ENCODE measurements around the gene LRFN2.

DNA sequence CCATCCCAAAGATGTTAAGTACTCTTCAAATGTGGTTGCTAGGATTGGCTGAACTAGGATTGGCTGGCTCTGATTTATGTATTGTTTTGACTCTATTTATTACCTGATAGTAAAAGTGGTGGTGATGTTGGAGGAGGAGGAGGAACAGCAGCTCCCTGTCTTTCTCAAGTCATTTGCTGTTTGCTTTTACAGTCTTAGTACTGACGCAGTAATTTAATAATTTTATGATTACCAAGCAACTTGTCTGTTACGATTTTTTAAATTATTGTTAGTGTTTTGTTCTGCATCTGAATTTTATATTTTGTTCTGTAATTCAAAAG lies 73.7 kb upstream of the GLP1R start:
- PRO-cap, result no peak

DNA sequence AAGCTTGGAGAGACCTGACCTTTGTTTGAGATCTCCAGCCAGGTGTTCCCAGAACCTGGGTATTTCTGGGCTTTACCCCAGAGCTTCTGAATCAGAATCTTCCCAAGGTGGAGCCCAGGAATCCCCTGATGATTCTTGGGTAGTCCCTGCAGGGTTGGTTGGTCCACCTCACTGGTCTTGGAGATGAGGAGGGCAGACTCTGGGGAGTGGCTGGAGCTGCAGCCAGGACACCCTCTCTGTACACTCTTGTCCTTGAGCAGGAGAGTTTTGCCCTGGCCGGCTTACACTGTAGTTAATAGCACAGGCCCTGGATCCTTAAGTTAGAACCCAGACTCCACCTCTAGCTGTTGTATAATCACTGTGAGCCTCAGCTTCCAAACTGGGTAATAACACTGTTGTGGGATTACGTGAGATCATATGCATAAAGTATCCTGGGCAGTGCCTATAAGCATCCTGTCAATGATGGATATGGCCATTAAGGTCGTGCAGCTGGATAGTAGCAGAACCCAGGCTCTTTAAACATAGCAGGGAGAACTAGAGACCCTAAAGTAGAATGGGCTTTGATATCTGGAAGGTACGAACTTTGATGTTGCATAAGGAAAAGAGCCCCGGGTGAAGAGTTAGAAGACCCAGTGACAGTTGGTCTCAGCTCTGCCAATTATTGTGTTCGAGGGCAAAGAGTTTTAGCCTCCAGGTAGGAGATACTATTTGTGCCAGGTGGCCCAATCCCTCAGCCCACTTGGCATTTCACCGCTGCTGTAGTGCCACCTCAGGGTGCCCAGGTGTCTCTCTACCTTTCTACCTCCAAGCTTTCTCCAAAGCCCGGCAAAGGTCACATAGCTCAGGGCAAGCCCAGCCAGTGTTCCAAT lies 46.0 kb downstream of the KCNK5 start:
- PRO-cap, result no peak

GRCh38 chr6:39194518-39195017 lies 34.7 kb downstream of the KCNK5 start:
- PRO-cap, result no peak

- PRO-cap, result no peak
Measured at GRCh38 chr6:39206110-39206906, 23.0 kb downstream of the KCNK5 start.

GRCh38 chr6:39221595-39222787 lies 7.3 kb downstream of the KCNK5 start:
- PRO-cap, result no peak

DNA sequence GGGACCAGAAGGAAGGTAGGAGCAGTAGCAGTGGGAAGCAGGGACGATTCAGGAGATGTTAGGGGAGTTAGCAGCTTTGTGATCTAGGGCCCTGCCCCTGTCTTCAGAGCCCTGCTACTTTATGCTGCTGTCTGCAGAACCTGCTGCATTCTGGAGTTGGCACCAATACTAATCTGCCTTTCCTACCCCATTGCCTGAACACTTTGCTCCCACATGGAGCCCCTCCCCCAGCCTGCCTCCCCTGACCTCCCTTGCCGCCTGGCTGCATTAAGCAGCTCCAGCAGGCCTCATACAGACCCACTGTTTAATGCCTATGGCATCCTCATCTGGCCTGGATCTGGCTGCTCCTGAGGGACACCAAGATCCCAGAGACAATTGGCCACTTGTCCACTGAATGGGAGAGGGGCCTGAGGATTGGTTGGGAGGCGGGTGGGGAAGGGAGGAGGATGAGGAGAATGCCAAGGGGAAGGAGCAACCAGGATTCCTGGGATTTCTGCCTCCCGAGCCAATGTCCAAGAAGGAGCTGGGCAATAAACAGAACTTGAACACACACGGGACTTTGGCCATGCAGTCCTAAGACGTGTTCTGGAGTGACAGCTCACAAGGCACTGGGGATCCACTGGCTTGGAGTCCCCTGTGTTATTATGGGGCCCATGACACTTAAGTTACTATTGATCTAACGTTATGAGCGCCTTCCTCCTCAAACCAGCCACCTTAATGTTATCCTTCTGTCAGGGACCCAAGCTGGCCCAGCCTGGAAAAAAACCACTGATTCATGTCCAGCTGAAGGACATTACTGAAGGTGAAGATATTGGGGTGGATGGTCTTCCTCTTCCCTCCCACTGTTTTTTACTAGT lies 10.4 kb upstream of the KCNK5 start:
- PRO-cap, result no peak

DNA sequence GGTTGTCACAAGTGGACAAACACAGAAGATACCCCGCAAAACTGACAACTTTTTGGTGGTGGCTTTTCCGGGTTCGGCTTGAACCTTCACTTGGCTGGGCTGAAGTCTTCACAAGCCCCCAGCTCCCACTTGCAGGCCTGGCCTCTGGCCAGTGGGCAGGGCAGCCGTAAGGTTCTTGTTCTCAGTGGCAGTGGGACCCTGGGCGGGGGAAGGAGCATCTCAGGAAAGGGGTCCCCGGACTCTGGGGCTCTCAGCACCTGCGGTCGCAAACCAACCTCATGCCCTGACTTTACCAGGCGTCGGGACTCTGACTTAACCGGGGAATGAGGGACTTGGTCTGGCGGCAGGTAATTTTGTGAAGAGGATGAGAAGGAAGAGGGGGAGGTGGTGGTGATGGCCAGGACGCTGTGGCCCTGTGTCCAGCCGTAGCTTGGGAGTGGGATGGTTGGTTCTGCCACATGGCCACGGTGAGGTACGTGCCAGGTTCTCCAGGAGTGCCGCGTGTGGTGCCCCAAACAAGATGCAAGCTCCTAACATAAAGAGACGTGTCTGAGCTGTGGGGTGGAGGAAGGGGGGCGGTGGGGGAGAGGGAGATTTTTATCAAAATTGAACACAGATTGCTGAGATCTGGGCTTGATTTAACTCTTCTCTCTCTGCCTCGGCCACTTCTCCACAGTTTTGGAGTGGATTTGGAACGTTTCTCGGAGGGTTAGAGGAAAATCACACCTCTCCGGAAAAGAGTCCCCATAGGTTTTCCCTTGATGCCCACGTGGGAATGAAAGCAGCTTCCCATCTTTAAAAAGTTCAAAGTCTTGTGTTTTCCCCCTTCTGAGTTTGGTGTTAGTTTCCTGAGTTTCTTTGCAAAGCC lies 855 bp downstream of the DAAM2 start:
- PRO-cap, result no peak

DNA sequence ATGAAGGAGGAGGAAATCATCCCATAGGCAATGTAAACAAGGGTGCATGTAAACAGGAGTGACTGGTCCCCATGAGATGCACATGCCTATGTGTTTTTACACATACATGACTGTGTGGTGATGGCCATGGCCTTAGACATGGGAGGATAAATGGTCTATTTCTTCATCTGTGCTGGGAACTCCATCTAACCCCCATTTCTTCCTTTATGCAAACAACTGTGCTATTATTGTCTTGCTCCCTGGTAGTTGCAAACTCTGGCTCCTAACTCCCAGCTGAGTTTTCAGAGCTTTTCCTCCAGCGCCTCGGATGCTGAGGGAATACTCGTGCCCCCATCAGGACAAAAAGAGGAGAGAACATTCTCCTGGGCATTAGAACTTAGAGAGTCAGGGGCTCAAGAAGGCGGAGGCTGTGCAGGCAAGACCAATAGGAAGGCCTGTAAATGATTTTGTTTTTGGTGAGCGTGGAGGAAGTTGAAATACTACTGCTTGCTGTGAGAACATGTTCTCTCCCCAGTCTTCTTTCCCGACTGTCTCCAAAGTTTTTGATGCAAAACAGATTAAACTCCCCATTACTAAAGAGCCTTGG lies 2.1 kb downstream of the DAAM2 start:
- PRO-cap, result no peak

DNA sequence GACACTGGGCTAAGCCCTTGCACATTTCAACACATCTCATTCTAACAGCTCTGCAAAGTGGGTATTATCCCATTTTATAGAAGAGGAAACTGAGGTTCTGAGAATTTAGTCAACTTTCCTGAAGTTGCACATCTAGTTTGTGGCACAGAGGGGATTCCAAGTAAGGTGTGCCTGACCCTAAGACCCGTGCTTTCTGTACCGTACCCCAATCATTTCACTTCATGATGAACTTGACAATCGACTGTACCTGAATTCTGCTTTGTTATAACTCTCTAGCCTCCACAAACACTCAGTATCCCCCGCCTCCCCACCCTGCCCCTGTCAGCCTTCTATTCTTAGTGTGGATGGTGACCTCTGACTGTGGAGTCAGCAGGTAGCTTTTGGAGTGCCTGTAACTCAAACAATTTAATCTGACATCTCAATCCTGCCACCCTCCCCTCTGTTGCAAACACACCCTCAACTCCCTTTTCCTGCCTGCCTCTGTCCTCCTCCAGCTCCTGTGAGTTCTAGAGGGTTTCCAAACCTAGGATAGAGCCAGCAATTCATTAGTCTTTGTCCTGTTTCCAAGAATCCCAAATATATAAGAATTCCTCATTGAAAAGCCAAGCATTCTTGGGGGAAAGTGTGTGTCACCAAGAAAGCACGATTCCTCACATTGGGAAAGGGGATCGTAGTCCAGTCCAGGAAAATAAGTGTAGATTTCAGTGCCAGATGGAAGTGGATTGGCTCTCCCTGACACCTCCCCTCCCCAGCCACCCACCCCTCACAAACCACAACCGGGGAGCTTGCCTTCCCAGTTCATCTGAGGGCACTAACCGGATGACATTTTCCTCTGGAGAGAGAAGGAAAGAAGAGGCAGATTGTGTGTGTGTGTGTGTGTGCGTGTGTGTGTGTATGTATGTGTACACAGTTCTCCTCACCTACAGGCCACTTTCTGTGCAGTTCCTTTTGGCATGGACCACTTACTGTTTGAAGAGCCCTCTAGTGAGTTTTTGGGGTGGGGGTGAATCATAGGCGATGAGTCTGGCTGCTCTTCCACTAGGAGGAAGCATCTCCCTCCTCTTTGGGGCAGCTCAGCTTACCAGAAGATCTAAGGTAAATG lies 20.5 kb downstream of the DAAM2 start:
- PRO-cap, result no peak

- PRO-cap, result no peak
Measured at GRCh38 chr6:39819740-39820303, 27.6 kb downstream of the DAAM2 start.

- PRO-cap, result no peak
Measured at GRCh38 chr6:40523697-40524224, 63.4 kb downstream of the LRFN2 start.

DNA sequence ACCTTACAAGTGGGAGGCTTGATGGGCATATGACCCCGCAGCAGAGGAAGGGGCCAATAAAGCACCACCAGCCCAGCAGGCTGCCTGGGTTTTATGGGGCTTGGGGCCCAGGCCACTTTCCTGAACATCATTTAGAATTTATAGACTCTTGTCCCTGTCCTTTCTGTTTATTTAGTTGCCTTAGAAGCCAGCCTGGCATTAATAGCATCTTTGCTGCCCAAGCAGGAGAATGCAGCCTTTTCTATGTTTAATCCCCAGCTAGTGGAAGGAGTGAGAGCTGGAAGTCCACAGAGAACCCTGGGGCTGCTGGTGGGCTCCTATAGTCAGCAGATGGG lies 14.7 kb downstream of the LRFN2 start:
- PRO-cap, result no peak

- PRO-cap, result unidirectional peak, minus-strand start at chr6:40587947
Measured at GRCh38 chr6:40586853-40588223, at the start of gene LRFN2. LRFN2 (minus strand) TSS chr6:40587364.

- PRO-cap, result no peak
Measured at GRCh38 chr6:40640402-40640912, 53.3 kb upstream of the LRFN2 start.

DNA sequence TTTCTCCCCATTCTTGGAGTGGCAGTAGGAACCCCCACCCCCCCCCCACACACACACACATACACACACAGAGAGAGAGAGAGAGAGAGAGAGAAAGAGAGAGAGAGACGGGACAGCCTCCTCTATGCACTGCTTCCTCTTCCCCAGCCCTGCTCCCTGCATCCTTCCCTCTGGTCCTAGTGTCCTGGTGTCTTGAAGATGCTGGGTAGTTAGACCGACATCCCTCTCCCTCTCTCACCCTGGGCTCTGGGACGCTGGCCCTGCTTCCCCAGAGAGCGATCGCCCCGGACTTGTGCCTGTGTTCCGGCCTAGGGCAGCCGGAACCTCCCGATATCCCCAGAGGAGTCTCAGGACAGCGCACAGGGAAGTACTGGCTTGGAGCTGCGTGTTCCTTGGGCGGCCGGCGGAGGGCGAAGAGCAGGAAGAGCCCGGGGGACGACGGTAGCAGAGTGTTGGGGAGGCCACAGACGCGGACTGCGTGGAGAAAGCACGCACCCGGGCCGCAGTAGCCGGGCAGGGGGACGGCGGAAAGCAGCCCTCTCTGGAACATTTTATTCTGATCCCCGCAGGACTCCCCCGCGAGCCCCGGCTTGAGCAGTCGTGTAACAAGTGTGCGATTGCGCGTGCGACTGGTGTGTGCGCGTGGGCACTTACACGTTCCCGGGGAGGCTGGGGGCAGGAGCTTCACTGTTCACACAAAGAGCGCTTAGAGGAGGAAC lies 36.0 kb downstream of the NCR2 start:
- PRO-cap, result unidirectional peak, plus-strand start at position 339 of the sequence; unidirectional peak, plus-strand start at position 466 of the sequence

DNA sequence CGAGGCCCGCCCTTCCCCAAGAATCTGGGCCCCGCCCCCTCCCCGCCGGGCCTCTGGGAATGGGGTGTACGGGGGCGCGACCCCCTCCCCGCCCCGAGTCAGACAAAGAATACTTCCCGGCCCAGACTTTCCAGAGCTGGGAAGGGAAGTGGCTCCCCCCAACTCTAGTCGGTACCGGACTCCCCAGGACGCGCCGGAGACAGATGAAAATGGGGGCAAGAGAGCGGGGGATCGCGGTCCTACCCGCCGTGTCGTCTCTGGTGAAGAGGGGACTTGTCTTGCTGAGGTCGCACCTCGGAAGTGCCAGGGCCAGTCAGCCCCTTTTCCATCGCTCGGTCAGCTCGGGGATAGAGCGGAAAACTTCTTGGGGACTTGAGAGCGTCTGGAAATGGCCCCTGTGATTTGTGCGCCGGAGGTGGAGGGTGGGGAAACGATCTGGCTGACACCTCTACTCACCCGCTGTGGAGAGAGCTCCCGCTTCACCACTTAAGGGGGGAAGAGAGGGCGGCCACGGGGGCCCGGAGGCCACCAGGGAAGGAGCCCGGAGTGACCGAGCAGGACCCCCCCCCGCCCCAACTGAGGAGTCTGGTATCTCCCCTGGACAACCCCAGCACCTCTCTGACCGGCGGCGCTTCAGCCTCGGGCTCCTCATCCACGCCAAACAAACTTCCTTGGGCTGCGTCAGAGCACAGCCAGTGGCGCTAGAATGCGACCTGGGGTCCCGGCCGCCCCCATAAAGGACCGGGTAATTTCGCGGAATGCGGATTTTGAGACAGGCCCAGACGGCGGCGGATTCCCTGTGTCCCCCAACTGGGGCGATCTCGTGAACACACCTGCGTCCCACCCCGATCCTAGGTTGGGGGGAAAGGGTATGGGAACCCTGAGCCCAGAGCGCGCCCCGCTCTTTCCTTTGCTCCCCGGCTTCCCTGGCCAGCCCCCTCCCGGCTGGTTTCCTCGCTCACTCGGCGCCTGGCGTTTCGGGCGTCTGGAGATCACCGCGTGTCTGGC lies 1.3 kb downstream of the FOXP4 start:
- PRO-cap, result unidirectional peak, minus-strand start at position 620 of the sequence

DNA sequence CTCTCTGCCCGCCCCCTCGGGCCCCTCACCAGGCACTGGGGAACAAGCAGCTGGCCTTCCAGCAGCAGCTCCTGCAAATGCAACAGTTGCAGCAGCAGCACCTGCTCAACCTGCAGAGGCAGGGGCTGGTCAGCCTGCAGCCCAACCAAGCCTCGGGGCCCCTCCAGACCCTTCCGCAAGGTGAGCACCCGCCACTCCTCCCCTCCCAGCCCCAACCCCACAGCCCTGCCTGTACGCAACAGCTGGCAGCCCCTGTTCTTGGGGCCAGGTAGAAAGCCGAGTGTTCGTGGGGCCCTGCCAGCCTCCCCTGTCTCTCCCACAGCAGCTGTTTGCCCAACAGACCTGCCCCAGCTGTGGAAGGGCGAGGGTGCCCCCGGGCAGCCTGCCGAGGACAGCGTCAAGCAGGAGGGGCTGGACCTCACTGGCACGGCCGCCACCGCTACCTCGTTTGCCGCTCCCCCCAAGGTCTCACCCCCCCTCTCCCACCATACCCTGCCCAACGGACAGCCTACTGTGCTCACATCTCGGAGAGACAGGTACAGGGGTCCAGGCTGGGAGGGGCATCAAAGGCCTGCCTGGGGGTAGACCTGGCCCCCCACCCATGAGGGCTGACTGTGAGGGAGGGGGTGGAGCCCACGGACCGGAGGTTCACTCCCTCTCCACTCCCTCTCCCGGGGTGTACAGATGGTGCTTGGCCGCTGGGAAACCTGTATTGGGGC lies 41.0 kb downstream of the FOXP4 start:
- PRO-cap, result no peak

- PRO-cap, result no peak
Measured at GRCh38 chr6:41589420-41590379, 43.5 kb downstream of the FOXP4 start.

- PRO-cap, result no peak
Measured at GRCh38 chr6:41653251-41653866, 15.1 kb downstream of the MDFI start.

GRCh38 chr6:41716309-41717167 lies 18.9 kb downstream of the TFEB start:
- PRO-cap, result no peak

Measured in bronchus (tissue), 1 donor.